Measurements from ENCODE around the genes MAGT1, LPAR4 and RPS6KA6.

DNA sequence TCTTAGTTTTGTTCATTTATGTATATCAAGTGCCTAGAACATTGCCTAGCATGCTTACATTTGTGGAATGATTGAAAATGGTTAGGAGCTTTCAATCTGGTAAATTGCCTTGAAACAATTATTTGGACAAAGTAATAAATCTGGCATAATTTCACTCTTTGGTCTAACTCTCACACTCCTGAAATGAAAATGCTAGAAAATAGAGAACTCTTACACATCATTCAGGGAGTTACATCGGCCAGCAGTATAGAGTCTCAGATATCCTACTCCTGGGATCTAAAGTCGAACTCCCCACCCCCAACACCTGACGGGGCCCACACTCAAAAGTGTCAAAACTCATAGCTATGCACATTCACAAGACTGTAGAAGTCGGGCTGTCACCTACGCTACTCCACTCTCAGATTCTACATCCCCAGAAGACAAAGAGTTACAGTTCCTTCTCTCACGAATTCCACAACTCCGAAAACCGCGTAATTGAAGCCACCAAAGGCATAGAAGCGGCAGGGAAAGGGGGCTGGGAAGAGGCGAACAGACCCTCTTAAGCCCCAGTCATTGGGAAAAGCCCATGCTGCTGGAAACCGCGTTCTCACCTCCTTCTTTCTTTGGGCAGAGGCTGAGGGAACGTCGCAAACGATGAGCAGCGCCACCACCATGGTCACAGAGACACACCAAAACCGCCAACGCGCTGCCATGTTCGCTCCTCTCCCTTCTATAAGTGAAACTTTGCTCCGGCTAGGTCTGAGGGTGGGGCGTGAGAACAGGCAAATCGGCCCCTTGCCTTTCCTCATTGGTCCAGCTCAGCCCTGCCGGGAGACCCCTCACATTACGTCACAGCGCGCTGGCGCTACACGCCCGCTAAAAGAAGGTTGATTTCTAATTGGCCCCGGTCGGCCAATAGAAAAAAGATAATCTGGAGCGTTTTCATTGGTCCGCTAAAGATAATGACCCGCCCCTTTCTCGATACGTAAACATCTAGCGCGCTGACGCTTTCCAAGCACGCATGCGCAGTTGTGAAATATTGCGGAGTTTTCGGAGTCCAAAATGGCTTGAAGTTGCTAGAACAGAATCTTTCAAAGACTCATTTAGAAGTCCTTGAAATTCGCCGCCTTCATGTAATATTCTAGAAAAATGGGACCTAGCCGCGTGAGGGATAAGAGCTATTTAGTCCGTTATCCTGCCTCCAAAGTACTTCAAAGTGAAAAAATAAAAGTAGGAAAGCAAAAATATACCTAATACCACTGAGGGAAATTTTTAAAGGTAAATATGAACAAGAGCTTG is at the start of gene MAGT1:
Gene MAGT1 (minus strand): TSS at position 717 of the 1,278 bp plus-strand sequence.
- RRBS, result 3% methylated on average over 8 of the region's 50 CpGs

DNA sequence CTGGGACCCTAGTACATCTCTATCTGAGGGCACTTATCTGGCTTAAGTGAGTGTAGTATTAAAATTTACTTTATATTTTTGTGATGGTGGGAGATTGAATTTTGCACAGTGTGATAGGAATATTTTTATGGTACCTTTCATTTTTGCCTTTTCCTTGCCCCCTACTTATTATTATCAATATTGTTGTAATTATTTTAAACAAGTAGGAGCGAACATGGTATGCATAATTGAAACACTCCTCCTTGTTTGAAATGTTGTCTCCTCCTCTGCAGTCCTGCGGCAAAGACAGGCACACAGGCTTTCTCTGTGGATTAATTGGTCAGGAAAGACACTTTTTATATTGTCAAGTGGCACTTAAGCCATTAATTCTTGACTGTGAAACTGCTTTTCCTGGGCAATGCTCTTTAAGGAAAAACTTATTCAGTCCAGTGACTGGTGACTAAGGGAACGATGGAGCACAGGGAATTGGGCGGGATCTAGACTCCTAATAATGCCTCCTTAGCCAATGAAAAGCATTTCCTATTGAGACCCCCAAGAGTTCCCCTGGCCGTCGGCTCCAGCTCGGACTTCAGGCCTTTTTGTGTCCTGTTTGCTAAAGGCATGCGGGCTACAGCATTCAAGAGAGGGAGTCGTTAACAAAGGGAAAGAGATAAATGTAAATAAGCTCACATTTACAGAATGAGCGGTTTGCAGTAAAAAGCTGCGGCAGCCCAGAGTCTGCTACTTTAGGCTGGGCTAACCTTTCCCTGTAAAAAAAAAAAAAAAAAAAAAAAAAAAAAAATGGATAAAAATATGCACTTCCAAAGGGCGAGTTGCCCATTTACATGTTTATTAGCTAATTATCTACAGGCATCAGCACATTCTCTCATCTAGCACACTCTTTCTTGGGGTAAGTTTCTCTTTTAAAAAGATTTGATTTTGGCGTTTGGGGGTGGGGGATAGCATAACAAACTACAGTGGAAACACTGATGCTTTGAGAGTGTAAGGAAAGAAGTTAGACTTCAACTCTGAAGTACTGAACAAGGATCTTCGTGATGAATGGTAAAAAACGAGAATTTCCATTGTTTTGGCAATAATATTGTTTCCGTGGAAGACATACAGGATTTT is at the start of gene LPAR4:
Gene LPAR4 (plus strand): TSS at position 575 of the 1,107 bp plus-strand sequence.
- RRBS, result no CpG with 5 or more reads among the region's 16 CpGs

DNA sequence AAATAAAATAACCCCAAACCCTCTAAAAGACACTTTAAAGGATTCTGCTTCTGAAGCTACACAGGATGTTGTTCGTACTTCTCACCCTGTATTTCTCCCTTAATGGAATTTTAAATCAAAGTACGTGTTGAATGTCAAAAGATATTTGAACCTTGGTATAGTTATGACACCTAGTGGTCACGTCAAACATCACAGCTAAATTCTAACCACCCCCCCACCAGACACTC is 62.7 kb upstream of the GPR174 start:
- RRBS, result no CpG with 5 or more reads among the region's 3 CpGs

- RRBS, result no CpG with 5 or more reads among the region's 5 CpGs
These were observed 10.6 kb upstream of the GPR174 start for GRCh38 chrX:79133662-79134504.

GRCh38 chrX:80692855-80693130 is 116.9 kb downstream of the BRWD3 start:
- RRBS, result no CpG with 5 or more reads among the region's 2 CpGs

- RRBS, result no CpG with 5 or more reads among the region's 33 CpGs
These were observed 993 bp downstream of the BRWD3 start for GRCh38 chrX:80808506-80809262.

DNA sequence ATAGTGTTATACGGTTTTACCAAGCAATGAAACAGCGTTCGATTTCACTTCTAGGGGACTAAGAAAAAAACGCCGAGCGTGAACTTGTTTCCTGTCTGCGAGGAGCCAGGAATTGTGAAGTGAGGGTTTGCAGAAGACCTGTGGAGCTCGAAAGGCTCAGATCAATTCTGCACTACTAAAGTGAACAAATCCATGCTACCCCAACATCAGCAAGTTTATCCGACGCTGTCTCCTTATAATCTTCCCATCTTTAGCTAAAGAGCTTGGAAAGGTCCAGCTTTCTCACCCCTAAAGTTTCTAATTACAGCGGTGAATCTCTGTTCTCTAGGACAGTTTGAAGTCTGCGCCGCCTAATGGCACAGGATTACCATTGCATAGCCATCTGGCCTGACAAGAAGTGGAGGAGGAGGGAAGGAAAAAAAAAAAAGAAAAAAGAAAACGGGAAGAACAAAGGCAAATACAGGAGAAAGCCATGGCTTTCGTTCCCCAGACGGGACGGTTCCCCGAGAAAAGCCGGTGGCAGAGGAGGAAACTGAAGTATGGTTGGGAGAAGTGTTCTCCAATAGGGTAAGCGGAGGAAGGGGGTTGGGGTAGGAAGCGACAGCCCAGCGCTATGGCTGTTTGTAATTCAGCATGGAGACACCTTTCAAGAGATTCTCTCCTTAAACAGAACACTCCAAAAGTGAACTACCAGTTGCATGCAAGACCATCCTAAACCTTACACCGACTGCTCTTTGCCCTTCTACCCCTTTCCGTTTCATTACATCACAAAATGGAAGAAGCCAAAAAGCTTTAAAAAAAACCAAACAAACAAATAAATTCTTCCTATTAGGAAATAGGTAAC is 80.8 kb downstream of the HMGN5 start:
- RRBS, result no CpG with 5 or more reads among the region's 24 CpGs

DNA sequence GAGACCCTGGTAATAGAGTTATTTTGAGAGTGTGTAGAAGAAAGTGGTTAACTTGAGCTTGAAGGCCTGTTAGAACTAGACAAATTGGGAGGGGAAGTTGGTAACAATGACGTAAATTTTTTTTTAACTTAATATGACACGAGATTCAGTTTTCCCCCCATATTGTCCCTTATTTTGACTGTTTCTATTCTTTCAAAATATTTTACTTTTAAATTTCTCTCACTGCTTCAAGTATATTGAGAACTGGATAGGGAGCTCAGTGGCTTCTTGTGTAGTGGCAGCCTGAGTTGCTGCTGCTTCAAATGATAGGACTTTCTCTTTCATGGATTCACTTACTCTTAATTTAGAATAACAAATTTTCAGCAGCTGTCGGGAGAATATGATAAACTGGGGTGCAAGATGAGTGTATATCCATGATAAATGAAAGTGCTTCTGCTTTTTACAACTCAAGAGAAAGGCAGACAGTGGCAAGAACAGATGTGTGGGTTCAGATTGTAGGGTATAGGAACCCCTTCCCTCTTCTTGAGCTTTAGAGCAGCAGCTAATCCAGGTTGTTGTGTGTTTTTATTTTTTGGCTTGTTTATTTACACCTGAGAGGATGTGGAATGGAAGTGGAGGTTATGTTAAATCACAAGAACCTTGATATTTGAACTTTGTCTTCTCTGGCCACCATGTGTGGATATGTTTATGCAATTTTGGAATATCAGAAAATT is 981 bp downstream of the SH3BGRL start:
- RRBS, result no CpG with 5 or more reads among the region's 3 CpGs

DNA sequence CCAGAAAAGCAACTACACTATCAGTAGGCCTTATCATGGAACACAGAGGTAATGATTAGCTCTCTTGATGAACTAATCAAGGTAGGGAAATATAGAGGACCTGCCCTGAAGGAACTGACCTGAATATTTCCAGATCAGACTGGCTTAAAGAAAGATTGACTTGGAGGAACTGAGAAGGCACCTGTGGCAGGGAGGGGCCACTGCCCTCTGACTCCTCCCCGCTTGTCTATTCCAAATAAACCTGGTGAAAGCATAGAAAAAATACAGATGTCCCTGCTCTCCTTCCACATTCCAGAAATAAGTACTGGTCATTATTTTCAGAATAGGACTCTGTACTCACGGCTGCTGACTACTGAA is 5.5 kb downstream of the RPS6KA6 start:
- RRBS, result no CpG with 5 or more reads among the region's 2 CpGs

GRCh38 chrX:84187728-84188783 is at the start of gene RPS6KA6:
Gene RPS6KA6 (minus strand): TSS chrX:84188199.
- RRBS, result 3% methylated on average over 7 of the region's 83 CpGs

GRCh38 chrX:84933885-84934288 is 69.8 kb upstream of the APOOL start:
- RRBS, result 92% methylated on average over 5 of the region's 24 CpGs

GRCh38 chrX:85089719-85090407 is 86.2 kb downstream of the APOOL start:
- RRBS, result no CpG with 5 or more reads among the region's 3 CpGs

- RRBS, result no CpG with 5 or more reads among the region's 1 CpG
These were observed 88.6 kb downstream of the SATL1 start for GRCh38 chrX:85154911-85155394.

DNA sequence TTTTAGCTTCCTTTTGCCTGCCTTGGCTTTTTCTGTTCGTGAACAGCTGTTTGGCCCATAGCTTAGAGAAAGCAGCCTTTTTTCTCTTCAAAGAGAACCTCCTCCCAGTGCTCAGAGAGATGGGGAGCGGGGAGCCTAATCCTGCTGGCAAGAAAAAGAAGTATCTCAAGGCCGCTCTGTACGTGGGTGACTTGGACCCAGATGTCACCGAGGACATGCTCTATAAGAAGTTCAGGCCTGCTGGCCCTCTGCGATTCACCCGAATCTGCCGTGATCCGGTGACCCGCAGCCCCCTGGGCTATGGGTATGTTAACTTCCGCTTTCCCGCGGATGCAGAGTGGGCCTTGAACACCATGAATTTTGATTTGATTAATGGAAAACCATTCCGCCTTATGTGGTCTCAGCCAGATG is 825 bp downstream of the PABPC5 start:
- RRBS, result no CpG with 5 or more reads among the region's 14 CpGs

- RRBS, result no CpG with 5 or more reads among the region's 8 CpGs
These were observed 238.6 kb downstream of the NAP1L3 start for GRCh38 chrX:93434837-93435194.

DNA sequence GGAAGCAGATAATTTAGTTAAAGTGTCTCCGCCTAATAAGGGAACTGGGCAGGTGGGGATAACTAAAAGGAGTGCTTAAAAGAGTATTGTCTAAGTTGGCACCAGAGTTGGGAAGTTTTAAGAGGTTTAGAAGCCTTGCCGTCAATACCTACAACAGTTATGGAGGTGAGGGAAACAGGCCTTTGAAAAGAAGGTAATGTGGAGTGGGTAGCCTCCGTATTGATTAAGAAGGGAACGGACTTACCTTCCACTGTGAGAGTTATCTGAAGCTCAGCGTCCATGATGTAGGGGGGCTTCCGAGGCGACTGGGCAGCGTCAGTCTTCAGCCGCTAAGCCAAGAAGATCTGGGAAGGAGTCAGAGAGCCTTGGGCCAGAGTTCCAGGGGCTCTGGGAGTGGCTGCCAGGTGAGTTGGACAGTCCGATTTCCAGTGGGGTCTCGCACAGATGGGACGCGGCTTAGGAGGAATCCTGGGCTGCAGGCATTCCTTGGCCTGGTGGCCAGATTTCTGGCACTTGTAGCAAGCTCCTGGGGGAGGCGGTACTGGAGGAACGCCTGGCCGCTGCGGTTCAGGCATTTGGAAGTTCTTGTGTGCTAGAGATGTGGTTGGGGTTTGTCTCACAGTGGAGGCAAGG is 1027.9 kb downstream of the FAM133A start:
- RRBS, result no CpG with 5 or more reads among the region's 17 CpGs

DNA sequence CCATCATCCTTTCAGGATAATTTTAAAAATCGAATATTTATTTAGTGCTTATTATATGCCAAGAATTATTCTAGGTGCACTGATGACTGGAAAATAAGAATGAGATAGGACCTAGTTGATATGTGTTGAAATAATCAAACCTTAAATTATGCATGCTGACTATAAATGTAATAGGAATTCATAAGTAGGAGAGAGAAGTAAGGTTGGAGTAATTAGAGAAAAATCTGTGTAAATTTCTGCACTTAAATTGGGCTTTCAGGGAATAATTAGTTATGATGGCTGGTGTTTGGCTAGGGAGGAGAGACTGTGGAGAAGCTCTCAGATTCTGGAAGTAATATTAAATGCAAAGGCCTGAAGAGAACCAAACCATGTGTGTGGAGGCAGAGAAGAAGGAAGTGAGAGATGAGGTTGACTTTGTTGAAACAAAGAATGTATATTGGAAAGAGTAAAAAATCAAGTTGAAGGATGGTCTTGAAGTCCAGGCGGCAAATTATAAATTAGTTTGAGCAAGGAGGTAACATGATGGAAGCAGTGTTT is 79.4 kb downstream of the DIAPH2 start:
- RRBS, result no CpG with 5 or more reads among the region's 2 CpGs

- RRBS, result no CpG with 5 or more reads among the region's 12 CpGs
These were observed 378.4 kb downstream of the RPA4 start for GRCh38 chrX:97261698-97262932.

- RRBS, result no CpG with 5 or more reads among the region's 2 CpGs
These were observed 1343.4 kb downstream of the PCDH19 start for GRCh38 chrX:99066651-99067183.

DNA sequence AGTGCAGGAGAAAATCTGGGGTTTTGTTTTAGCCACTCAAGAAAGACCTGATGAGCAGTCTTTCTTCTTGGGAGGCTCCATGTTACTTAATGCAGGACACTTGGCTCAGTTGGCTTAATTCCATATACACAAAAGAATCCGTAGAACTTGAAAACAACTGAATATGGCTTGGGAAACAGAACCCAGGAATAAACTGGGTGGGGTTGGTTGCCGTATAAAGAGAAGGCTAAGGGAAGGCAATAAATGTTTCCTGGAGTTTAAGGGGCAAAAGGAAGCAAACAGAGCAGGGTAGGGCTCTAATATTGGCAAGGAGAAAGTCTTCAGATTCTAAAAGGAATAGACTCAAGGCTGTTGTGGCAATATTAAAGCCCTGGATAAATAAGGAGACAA is 8.4 kb downstream of the TNMD start:
- RRBS, result no CpG with 5 or more reads among the region's 2 CpGs